ENCODE measurements around the gene CHD6.

DNA sequence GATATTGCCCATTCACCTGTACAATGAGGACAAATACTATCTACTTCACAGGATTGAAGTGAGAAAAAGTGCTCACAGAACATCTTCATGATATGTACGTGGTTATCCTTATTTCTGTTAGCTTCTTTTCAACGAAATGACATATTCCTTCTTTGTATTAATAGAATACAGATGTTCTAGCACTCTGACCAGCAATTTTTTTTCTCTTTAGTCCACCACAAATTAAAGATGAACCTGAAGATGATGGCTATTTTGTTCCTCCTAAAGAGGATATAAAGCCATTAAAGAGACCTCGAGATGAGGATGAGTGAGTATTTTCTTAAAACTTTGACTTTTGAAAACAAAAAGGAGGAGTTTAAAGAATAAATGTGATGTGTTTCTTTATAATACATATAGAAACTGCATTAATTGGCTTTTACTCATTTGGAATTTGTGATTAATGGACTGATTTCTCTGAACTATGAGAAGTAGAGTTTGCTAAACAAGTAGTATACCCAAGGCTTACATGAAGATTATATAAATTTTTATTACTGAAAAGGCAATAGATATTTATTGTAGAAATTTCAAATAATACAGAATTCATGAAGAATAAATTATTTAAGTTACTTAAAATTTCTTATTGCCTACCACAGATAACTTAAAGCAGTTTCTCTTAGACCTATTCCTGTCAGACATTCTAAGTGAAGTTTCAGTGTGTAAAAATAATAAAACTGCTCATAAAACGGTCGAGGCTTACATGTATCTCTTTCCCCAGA is 51.4 kb downstream of the TOP1 start:
- RRBS = no CpG with 5 or more reads among the region's 5 CpGs

- RRBS = no CpG with 5 or more reads among the region's 6 CpGs
Observed at GRCh38 chr20:41084197-41085213, 52.8 kb upstream of the PLCG1 start.

DNA sequence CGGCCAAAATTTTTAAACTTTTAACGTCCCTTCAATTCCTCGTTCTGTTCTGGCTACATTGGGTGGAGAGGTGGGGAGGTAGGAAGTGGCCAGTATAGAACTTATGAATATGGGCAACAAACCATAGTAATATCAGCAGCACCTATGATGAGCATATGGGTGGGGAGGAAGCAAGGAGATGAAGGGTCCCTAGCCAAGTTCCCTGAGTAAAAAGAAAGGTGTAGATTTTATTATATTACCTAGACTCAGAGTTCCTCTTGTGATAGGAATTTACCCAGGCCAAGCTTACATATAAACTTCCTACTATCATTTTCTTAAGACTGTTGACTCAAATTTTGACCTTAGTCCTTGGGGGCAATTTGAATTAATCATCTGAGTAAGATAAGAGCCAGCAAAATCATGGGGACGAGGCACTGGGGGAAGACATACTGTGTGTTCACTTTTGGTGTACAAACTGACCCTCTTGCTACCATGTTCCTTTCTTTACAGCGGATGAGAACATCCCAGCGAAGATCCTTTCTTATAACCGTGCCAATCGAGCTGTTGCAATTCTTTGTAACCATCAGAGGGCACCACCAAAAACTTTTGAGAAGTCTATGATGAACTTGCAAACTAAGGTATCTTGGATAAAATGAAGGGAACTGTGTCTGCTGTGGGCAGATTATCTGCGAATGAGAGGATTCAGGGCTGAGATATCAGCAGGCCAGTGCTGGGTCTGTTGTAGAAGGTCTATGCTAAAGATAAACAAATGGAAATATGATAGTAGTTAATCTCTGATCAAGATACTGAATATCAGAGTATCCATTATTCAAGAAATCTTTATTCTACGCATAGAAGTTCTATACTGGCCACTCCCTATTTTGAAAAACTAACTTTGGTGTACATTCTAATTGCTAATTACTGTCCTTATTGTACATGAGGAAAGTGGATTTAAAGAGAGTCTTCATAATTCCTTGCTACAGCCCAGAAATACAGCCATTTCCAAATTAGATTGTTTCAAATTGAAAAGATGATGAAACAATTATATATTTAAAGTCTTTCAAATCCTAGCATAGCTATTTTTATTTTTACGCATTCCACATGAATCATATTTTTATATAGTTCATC is 19.3 kb upstream of the PLCG1 start:
- RRBS = no CpG with 5 or more reads among the region's 11 CpGs

DNA sequence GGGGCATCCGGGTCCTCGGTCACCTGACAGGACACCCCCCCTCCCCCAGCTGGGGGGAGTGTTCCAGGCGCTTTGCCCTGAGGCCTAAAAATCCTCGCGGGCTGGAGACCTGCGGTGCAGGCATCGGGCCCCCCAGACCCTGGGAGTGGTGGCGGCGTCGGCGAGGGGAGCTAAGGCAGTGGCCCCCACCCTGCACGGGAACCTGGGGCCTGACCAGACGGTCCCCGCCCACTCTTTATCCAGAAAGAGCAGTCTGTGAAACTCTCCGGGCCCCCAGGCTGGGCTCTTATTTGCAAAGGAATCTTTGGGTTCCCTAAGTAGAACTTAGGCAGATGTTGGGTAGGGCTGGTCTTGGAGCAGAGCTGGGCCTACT is 673 bp downstream of the PLCG1 start:
- RRBS = 7% methylated on average over 1 of the region's 15 CpGs

- RRBS = no CpG with 5 or more reads among the region's 1 CpG
Observed at GRCh38 chr20:41245369-41245766, 72.2 kb downstream of the ZHX3 start.

DNA sequence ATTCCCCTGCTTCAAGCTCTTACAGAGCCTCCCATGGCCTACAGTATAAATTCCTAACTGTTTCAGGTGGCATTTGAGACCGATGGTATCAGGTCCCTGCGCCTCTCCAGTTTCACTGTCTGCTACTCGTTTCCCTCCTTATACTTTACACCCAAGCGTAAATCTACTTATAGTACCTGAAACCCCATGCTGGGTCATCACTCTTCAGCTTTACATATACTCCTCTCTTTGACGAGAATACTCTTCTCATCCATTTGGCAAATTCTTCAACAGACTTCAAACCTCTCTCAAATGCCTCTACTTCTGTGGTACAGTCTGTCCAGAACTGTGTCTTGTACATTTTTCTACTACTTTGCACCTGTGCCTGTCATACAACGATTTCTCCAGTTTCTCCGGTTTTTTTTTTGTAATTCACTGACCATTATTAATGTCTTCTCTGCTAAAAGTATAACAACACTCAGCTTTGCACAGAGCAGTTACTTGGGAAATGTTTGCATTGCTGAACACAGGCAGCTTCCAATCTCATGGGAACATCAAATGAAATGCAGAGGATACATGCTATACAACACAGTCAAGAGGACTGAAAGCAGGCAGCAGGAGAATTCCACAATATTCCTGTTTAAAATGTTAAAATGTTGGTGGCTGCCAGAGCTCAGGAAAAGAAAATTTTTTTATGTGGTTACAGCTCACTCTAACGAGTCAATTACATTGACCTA is 69.4 kb downstream of the ZHX3 start:
- RRBS = no CpG with 5 or more reads among the region's 8 CpGs

- RRBS = no CpG with 5 or more reads among the region's 11 CpGs
Observed at GRCh38 chr20:41414972-41415647, 48.5 kb upstream of the EMILIN3 start.

GRCh38 chr20:41618216-41619377 is at the start of gene CHD6:
Gene CHD6 (minus strand): TSS chr20:41618377.
- RRBS = under 1% methylated on average over 38 of the region's 86 CpGs

GRCh38 chr20:41621180-41621445 is 2.9 kb upstream of the CHD6 start:
- RRBS = no CpG with 5 or more reads among the region's 3 CpGs

DNA sequence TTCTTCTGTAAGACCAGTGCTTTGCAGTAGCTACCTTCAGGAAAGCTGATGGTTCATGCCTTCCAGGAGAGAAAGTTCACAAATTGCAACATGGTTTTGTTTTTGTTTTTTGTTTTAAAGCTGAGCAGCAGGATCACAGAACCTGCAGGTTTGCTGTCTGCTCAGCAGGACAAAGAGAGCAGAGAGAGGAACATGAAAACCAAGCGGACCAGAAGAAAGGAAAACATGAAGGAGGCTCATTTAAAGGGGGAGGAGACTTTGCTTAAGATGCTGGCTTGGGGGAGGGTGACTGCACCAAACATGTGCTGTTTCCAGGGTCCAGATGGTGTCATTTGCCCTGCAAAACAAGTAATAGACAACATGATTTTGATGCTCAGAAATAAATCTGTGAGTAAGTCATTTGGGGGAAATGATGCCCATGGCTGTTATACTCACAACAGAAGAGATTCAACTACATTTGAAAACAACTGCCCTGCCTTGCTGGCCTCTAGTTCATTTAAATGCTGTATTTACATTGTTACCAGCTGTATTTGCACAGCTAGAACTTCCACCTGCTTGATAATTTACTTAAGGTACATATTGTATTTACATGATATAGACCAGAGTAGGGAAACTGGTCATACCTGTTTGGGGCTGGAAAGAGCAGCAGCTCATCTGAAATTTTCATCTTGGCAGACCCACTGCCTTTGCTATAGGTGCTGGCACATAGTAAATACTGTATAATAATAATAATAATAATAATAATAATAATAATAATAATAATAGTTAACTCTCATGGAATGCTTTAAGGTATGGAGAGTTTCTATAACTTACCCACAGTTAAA is 32.2 kb upstream of the CHD6 start:
- RRBS = no CpG with 5 or more reads among the region's 1 CpG

DNA sequence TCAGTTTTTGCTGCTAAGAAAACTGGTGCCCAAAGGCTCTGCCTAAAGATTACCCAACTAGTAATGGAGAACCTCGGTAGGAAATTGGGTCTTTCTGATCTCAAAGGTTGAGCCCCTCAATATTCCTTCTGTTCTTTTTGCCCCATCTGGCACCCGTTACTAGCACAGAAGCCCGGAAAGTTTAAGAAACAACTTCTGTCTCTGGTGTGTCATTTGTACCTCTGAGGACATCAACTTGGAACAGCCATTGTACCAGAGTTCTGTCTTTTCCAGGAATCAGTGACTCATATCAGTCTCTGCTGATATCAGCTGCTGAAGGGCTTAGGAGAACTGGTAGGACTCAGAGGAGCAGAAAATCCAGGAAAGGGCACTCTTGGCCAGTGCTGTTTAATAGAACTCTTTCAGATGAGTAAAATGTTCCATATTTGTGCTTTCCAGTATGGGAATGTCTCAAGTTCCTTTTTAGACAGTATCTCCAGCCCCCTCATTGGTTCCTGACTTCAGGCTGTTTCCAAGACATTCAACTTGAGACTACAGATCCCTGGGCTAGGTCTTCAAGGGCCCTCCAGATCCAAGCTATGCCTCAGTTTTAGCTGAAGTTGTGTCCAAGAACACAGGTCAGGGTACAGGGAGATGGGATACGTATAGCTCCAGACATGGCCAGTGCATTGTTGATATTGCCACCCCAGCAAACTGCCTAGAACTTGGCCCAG is 78.3 kb upstream of the CHD6 start:
- RRBS = no CpG with 5 or more reads among the region's 4 CpGs

DNA sequence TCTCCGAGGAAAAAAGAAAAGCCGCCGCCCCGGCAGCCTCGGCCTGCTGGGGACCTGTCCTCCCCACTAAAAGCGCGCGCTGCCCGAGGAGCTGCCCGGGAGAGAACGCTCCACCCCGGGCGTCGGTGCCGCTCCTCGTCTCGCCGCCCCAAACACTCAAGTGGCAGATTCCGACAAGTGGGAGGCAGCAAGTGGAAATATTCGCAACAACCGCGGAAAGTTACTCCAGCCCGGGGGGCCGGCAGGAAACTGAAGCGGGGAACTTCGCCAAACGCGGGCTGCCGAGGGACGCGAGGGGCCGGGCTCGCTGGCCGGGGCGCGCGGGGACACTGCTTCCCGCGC is 578 bp downstream of the PTPRT start:
- RRBS = 1% methylated on average over 22 of the region's 39 CpGs

DNA sequence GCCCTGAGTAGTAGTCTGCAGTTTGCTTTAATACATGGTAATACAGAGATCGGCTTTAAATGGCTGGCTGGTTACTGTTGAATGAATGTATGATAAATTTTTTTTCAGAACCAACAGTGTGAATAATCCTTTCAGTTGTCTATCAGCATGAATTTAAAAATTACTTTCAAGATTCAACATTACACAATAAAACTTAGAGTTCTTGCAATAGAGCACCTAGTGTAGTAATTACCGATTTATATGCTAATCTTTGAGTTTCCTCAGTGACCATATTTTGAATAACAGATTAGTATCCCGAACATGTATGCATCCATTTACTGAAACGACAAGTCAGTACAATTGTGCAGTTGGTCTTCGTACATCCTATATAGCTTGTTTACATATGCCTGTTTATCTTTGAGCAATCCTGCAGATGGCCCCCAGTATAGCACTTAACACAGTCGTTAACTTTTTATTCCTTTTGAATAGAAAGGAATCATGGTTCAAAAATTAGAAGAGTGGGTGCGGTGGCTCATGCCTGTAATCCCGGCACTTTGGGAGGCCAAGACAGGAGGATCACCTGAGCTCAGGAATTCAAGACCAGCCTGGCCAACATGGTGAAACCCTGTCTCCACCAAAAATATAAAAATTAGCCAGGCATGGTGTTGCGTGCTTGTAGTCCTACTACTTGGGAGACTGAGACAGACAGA is 6.5 kb downstream of the SRSF6 start:
- RRBS = no CpG with 5 or more reads among the region's 9 CpGs

DNA sequence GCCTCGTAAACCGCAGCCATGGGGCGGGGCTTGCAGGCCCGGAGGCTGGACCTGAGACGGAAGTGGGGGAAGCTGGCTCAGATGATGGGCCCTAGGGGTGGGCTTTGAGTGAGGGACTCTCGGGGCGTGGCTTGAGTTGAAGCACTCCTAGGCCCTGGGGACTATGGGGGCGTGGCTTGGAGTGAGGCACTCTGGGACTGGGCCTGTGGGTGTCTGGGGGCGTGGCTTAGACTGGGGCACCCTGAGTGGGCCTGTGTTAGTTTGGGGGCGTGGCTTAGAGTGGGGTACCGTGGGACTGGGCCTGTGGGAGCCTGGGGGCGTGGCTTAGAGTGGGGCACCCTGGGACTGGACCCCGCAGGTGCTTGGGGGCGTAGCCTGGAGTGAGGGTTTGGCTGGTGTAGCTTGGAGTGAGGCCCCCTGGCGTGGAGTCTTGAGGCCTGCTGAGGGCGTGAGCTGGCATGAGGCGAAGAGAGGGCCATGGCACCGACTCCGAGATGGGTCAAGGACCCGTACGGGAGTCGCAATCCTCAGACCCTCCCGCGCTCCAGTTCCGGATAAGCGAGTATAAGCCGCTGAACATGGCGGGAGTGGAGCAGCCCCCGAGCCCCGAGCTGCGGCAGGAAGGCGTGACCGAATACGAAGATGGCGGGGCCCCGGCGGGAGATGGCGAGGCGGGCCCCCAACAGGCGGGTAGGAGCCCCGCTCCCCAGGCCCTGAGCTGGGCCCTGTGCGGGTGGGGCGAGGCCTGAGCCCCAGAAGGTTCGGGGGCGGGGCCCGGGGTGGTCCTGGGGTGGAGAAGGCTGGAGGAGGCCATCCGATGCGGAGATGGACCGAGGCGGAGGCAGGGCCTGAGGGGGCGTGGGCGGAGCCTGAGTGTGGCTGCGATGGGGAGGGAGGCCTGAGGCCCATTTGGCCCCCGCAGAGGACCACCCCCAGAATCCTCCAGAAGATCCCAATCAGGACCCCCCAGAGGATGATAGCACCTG is 6.9 kb downstream of the L3MBTL1 start:
- RRBS = 25% methylated on average over 9 of the region's 54 CpGs

- RRBS = no CpG with 5 or more reads among the region's 7 CpGs
Observed at GRCh38 chr20:43579711-43580710, 10.7 kb upstream of the IFT52 start.

- RRBS = no CpG with 5 or more reads among the region's 10 CpGs
Observed at GRCh38 chr20:44075214-44075556, 111.8 kb downstream of the JPH2 start.

- RRBS = no CpG with 5 or more reads among the region's 13 CpGs
Observed at GRCh38 chr20:44151613-44152235, 35.3 kb downstream of the JPH2 start.

DNA sequence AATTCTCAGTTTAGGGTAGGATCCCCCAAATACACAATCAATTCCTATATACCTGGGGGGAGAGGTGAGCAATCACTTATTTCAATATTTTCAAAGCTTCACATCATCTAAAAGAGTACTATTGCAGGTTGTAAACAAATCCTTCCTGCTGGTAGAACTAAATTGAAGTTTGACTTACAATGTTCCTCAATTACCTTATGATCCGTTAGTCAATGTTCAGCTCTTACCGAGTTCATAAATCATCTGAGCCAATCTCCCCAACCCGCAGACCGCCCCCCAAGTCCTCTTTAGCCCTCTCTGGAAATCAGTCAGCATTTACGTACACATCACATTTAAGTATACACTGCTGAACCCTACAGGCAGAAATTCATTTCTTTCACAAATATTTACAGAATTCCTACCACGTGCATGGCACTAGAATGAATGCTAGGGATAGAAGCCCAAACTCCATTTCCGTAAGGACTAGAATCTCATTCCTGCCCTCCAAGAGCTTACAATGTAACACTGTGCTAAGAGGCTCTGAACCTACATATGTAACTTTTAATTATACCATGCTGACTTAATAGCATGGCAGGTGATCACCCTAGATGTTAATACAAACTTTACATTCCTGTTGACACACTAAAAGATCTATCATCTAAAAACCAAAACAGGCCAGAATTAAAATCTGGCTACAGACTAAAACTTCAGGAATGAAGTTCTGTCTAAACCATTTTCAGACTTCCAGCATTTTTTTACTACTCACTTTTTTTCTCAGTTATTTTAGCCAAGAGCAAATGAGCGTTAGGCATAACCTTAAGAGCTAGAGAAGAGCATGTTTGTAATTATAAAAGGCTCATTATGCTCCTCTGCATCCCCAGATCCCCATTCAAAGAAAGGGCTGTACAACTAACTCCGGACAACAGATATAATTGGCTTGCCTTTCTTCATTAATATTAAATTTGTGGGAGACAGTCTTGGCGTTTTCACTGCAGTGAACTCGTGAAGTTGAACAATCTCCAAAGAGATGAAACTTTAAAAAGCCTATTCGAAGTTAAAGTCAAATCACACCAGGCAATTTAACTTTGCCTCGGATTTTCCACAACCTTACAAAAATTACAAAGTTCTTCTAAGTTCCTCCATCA is 1.6 kb downstream of the OSER1 start:
- RRBS = no CpG with 5 or more reads among the region's 13 CpGs

GRCh38 chr20:44210882-44211204 is 272 bp upstream of the OSER1 start:
- RRBS = 0% methylated on average over 4 of the region's 31 CpGs

- RRBS = under 1% methylated on average over 5 of the region's 8 CpGs
Observed at GRCh38 chr20:44211205-44211388, 526 bp upstream of the OSER1 start.